Diencephalon (tissue), 2 donors: ENCODE results near the genes NBPF15, PDZK1 and PPIAL4G.

- RAMPAGE, long total RNA: no peak
These were observed 408.3 kb downstream of the H3-7 start for GRCh38 chr1:143497303-143497986.

- RAMPAGE, long total RNA: no peak
These were observed at the start of gene NBPF15 for GRCh38 chr1:144460974-144461969. NBPF15 (minus strand) TSS chr1:144461669.

DNA sequence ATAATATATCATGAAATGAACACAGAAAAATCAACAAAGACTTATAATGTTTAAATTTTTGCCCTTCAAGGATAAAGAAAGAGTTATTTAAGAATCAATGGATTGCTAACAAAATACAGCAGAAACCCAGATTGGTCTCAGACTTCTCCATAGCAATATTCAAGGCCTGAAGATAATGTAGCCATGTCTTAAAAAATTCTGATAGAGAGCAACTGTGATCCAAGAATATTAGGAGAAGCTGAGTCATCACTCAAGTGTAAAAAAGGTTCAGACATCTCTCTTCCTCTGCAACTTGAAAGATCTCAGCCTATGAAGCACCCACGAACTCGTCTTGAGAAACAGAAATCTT lies 85.3 kb downstream of the SRGAP2B start:
- RAMPAGE, long total RNA: no peak

DNA sequence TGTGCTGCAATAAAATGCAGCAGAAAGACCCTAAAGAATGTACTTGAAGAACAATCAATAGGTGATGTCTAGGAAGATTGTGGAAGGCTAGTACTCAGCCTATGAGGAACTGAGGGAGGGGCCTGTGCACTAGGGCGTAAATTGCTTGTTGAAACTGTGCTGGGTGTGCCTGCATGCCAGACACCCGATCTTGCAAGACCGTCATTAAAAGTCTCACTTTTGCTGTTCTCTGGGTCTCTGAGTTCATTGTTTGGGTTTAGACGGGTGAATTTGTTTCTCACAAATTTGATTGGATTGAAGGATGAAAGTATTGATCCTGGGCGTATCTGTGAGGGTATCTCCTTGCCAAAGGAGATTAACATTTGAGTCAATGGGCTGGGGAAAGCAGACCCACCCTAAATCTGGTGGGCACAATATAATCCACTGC lies 52.7 kb downstream of the PPIAL4D start:
- RAMPAGE, long total RNA: no peak

DNA sequence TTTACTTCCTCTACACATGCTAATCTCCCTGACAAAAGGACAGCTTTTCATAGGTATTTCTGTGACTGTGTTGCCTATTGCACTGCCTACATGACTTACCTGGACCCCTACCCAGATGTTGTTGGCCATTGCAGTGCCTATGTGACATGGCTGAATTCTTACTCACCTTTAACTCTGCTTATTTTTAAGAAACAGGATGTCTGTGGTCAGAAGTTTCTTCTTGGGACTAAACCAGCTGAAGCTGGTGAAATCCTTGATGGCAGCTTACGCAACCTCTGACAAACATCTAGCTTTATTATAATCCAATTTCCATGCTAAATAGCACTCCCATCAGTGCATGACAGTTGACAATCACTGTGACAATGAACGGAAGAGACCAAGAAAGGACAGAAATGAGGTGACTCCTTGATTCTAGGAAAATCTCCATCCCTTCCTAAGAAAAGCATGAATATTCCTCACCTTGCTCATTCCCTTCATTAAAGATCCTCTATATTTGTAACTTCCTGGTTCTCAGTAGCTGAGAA lies 50.6 kb downstream of the PPIAL4D start:
- RAMPAGE, long total RNA: no peak

DNA sequence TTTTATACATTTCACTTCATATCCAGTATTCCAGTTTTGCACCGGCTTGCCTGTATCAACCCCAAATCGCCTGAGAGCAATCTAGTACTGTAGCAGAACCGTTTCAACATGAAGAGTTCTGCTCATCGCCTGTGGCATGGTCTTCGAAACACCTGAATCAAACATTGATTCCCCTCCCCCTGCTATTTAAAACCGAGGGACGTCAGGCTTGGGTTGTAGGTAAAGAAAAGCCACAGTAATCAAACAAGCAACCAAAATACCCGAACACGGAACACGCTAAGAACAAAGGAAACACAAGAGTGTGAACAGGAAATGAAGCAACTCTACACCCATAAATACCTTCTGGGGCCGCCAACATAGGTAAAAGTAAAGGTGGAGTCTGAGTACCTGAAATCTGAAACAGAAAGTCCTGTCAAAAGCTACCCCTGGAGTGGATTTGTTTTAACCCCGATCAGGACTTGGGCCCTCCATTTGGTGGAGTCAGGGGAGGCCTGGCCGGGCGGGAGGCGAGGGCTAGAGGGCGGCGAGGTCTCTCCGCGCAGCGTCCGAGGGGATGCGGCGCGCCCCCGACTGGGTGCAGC lies 27.5 kb downstream of the PPIAL4D start:
- RAMPAGE, long total RNA: no peak

DNA sequence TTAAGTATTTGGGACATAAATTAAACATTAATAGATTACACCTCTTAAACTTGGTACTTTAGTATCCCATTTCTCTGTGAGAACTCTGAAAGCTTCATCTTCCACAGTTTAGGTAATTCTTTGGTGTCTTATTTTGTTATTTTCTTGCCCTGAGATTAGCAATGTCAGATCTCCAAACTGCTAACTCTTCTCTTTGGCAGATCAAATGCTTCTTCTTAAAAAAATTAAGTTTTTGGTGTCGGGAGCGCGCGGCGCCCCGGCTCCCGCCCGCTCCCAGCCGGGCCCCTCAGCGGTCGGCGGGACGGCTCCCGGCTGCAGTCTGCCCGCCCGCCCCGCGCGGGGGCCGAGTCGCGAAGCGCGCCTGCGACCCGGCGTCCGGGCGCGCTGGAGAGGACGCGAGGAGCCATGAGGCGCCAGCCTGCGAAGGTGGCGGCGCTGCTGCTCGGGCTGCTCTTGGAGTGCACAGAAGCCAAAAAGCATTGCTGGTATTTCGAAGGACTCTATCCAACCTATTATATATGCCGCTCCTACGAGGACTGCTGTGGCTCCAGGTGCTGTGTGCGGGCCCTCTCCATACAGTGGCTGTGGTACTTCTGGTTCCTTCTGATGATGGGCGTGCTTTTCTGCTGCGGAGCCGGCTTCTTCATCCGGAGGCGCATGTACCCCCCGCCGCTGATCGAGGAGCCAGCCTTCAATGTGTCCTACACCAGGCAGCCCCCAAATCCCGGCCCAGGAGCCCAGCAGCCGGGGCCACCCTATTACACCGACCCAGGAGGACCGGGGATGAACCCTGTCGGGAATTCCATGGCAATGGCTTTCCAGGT lies 9.2 kb downstream of the PPIAL4D start:
- RAMPAGE, long total RNA: no peak

- RAMPAGE, long total RNA: no peak
These were observed 39.1 kb upstream of the PPIAL4D start for GRCh38 chr1:145280568-145281943.

- RAMPAGE, long total RNA: no peak
These were observed at the start of gene PDZK1 for GRCh38 chr1:145707110-145707986. PDZK1 (minus strand) TSS chr1:145707368.

DNA sequence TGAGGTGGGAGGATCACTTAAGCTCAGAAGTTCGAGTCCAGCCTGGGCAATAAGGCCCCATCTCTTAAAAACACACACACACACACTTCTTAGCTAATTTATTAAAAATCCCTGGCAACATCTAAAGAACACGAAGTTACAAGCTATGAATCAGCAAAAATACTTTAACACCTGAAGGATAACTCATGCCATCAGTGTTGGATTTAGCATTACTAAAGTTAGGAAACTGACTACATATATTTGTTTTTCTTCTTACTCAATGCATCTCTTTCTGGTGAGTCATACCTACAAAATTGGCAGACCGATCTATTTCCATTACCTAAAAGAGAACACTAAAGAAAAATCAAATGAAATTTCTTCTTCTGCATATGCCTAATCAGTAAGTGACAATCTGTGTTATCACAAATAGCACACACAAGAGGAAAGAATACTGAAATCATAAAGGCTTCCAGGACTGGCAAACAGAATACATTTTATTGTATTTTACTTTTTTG lies 41.5 kb downstream of the RNF115 start:
- RAMPAGE, long total RNA: no peak

GRCh38 chr1:145823032-145823314 lies 922 bp downstream of the RNF115 start:
- RAMPAGE, long total RNA: no peak

DNA sequence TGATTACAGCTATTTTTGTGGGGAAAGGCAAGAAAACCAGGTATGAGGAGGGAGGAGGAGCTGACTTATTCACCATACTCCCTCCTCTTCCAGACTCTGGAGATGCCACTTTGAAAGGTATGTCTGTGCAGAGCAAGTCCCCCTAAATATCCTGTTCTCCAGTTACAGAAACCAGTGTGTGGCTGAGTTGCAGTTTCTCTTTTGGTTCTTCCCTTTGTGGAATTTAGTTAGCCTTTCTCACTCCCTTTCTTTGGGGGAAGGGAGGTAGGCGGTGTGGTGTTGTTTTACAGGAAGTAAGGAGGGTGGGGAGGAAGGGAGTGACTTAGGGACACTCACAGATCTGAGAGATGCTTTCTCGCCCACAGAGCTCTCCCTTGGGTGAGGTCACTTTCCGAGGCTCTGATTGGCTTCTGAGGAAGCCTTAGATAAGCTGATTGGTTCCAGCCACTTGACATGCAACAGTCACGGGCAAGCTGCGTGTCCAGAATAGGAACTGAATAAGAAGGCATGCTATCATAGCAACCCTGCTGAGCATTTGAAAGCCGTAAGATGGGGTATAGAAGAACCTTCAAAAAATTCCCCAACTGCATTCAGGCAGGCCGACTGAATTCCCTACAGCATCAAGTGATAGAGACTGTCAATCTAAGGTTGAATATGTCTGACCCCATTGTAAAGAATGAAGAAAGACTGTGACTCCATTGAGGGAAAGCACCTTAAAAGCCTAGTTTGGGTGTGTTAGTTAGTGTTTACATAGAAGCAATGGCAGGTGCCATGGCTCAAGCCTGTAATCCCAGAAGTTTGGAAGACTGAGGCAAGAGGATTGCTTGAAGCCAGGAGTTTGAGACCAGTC lies 15.0 kb downstream of the POLR3GL start:
- RAMPAGE, long total RNA: no peak

GRCh38 chr1:145995562-145995947 lies 824 bp downstream of the TXNIP start:
- RAMPAGE, long total RNA: no peak

DNA sequence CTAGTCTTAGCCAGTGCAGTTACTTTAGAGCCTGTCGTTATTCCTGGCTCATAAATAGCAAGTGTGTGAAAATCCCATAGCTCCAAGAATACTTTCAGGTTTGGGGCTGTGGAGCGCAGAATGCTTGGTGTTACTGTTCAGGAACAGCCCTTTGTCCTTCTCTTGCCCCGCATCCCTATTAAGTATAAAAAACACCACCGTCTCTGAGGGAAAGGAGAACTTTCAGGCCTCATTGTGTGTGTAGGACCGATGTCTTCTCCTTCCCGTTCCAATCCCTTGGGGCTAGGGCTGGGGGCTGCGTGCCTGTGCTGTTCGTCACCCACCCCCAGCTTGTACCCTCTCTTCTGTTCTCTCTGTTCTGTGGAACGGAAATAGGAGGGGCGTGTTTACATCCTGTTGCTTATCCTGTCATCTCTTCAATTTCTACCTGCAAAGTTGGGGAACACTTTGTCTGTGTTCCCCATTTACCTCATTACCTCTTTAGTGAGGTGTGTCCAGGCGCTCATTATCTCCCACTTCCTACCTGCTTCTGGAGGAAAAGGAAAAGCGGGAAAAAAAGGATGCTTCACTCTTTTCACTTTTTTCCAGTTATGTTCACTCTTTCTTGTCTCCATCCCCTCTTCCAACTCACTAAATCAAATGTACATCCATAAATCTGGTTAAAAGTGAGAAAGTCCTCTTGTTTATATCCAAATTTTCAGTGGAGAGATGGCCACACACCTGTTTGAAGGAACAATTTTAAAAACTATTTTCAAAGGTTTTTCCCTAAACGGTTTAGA lies 812 bp upstream of the TXNIP start:
- RAMPAGE, long total RNA: no peak

- RAMPAGE, long total RNA: no peak
These were observed 2.0 kb downstream of the HJV start for GRCh38 chr1:146019272-146020169.

DNA sequence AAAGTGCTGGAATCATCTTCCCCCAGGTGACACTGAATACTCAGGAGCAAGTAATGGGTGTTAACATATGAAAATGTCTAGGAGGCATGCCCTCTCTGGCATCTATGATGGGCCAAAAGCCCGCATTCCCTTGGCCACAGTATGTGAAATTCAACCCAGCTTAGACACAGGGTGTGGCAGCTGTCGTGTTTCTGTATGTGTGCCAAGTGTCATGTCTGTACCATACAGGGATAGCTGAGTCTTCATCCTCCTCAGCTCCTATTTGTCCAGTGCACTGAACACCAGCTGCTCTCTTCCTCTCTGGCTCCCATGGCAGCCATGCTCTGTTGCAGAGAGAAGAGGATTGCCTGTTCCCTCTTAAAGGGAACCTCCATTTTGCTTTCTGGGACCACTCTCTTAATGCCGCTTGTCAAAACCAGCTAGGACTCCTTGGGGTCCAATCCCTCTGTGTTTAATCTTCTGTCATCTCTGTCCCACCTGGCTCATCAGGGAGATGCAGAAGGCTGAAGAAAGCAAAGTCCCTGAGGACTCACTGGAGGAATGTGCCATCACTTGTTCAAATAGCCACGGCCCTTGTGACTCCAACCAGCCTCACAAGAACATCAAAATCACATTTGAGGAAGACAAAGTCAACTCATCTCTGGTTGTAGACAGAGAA lies 32.7 kb downstream of the NBPF12 start:
- RAMPAGE, long total RNA: no peak

- RAMPAGE, long total RNA: no peak
These were observed 121.7 kb downstream of the PPIAL4G start for GRCh38 chr1:148361271-148362031.

GRCh38 chr1:148425096-148425675 lies 57.9 kb downstream of the PPIAL4G start:
- RAMPAGE, long total RNA: no peak

- RAMPAGE, long total RNA: no peak
These were observed 23.5 kb downstream of the PPIAL4G start for GRCh38 chr1:148459624-148460077.

DNA sequence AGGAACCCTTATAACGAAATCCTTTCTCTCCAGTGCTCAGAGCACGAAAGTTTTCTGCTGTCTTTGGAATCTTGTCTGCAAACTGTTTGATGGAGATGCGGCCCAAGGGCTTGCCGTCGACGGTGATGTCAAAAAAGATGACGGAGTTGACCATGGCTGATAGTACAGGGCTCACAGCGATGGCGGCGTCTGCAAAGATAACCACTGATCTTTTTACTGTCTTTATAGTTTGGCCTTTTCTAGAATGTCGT lies at the start of gene PPIAL4G:
Gene PPIAL4G (minus strand): TSS at position 204 of the 251 bp plus-strand sequence.
- RAMPAGE, long total RNA: no peak